Bronchial lymph node (tissue), 1 donor: ENCODE measurements around a stretch of chr4.

- PRO-cap = no peak
These were observed 22.4 kb upstream of the GK3 start for GRCh38 chr4:165301805-165302373.

- PRO-cap = bidirectional peak, plus-strand start at chr4:165327720, minus-strand start at chr4:165327356
These were observed 259 bp upstream of the MSMO1 start for GRCh38 chr4:165327204-165327615.

GRCh38 chr4:165341421-165342626, 14.4 kb downstream of the MSMO1 start:
- PRO-cap = no peak

DNA sequence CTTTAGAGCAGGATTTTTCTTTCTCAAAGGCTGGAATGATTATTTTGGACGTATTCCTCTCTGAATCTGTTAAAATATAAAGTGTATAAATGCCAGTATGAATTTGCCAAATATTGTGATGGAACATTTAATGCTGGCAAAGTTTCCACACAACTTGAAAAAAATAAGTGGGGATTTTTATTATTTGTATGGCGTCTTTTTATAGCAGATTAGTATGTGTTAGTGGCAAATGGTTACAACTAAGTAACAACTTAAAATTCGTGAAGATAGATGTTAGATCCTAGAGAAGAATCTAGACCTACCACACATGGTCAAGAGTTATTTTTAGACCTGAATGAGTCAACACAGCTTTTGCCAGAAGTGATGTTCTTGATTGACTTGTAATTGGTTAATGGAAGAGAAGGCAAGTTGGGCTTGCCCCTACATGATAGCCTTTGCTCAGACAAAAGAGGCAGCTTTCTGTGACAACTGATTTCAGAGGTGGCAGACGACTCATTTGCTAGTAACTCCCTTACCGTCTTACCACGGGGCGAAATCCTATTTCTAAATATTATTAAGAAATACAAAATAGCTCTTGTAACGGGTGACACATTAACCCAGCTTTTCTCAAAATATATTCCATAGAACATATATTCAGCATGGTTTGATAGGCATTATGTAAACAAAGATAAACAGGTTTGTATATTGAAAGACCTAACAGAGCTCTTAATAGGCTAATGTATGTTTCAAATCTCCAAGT, 4.9 kb downstream of the CPE start:
- PRO-cap = unidirectional peak, plus-strand start at position 383 of the sequence

GRCh38 chr4:165872141-165873011, 661 bp upstream of the TLL1 start:
- PRO-cap = unidirectional peak, plus-strand start at chr4:165872520; bidirectional peak, plus-strand start at chr4:165872641, minus-strand start at chr4:165872573; bidirectional peak, plus-strand start at chr4:165873238, minus-strand start at chr4:165872946

- PRO-cap = no peak
These were observed 169.5 kb downstream of the TLL1 start for GRCh38 chr4:166042442-166043019.

DNA sequence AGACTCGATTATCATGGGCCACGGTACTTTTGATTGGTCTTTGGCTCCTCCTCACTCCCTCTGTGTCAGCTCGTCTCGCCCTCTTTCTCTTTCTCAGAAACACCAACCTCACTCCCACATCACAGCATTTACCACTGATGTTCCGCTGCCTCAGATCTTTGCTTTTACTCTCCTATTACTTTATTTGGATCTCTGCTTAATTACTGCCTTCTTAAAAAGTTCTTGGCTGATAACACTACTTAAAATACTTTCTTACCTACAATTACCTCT, 172.6 kb downstream of the TLL1 start:
- PRO-cap = no peak

DNA sequence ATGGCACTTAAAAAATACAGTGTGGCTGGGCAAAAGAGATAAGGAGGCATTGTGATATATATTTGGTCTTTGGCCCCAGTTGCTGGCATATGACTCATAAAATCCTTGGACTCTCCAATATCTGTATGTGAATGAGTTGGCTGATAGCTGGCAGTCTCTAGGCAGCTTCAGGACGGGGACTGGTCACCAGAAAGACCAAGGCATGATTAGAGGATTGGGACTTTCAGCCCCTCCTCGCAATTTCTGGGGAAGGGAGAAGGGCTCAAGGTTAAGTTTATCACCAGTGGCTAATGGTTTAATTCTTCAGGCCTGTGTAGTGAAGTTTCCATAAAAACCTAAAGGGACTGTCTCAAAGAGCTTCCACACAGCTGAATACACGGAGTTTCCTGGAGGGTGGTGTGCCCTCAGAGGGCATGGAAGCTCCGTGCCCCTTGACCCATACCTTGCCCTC, 66.4 kb upstream of the DDX60 start:
- PRO-cap = no peak

DNA sequence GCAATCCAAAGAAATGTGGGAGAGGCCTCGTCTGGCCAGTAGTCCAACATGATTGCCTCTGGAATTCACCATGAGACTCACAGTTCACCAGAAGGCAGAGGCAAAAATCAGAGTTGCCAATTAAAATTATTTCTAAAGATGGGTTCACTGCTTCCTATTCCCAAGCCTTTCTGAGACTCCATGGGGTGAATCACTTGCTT, 2.1 kb upstream of the PALLD start:
- PRO-cap = no peak

DNA sequence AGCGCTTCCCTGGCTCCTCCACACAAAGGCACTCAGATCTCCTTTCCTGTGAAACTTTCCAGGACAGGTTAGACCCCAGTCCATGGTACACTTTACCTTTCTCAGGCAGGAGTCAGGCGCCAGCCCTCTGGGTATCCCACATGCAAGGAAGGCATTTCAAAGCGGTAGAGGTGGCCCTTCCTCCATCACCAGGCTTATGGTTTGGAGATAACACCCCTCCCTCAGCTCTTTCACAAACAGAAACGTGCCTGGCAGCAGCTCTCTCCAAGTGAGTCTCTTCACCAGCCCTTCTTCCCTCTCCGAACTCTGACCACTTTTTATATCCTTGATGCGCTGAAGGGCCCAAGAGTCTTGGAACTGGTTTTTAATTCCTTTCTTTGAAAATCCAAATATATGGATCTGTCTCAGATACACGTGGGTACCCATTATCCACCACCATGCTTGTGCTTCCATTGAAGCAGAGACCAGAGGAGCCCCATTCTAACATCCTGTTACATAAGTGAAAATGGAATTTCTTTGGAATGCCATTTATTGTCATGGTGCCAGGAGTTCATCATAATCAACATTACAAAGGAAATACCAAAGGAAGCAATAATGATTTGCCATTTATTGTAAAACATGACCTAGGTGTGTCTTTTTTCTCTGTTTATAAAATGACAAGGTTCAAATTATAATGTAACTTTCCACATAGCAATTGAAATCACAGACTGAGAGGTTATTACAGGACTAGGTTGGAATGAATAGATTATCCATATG, 61.6 kb downstream of the PALLD start:
- PRO-cap = no peak

DNA sequence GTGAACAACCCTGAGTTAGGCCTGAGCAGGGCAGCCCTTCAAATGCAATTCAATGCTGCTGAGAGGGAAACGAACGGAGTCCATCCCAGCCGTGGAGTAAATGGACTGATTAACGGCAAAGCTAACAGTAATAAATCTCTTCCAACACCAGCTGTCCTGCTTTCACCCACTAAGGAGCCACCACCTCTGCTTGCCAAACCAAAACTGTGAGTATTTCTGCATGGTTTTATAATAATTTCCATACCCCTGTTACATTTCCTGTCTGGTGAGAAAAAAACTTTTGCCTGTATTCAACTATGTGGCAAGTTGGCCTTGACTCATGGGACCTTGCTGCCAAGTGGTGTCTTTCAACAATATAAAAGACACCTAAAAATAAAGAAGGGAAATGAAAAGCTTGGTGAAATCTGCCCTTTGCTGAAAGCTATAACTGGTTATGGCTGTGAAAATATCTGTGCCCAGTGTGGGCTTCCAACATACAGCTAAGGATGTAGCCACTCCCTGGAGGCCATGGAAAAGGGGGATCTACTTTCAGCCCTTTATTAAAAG, 214.9 kb downstream of the PALLD start:
- PRO-cap = bidirectional peak, plus-strand start at position 384 of the sequence, minus-strand start at position 102 of the sequence

- PRO-cap = no peak
These were observed 219.8 kb downstream of the PALLD start for GRCh38 chr4:168716583-168717123.

DNA sequence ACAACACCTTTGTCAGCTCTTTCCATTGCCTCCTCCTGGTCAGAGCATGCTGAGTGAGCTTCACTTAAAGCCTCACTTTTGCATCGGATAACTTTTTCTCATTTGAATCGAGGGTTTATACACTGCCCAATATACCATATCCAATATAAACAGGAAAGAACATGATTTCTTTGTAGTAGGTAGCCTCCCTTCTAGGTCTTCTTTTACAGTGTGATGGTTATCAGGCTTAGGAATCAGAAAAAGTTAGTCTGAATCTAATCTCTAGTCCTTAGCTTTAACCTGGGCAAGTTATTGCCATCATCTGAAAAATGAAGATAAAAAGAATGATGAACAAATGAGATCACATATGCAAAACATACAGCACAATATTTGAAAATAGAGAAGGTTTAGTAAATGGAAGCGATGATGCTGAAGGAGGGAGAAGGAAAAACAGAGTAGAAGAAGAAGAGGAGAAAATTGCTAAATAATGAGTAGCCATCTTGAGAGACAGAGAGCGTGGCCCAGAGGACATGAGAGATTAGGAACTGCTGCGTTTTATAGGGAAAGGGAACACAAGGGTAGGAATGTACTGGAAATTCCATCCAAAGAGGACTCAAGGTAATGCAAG, 245.1 kb downstream of the CBR4 start:
- PRO-cap = no peak

GRCh38 chr4:168841175-168841729, 168.8 kb downstream of the CBR4 start:
- PRO-cap = no peak

DNA sequence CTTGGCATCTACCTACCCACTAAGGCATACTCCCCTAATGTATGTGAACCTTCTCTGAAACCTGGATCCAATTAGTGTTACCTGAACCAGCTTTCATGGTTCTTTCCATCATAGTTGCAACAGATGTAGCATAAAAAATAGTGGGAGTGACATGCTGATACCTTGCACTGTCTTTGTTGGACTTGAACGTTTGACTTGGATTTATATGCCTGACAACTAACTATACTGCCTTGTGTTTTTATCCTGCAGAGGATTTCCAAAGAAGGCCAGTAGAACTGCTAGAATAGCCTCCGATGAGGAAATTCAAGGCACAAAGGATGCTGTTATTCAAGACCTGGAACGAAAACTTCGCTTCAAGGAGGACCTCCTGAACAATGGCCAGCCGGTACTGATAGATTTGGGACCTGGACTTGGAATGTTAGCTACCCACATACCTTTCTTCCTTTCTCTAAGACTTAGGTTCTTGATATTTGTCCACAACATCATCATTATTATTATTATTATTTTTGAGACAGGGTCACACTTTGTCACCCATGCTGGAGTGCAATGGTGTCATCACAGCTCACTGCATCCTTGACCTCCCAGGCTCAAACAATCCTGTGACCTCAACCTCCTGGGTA, 119.3 kb downstream of the CBR4 start:
- PRO-cap = no peak

GRCh38 chr4:168894520-168894862, 115.6 kb downstream of the CBR4 start:
- PRO-cap = no peak

- PRO-cap = no peak
These were observed 24.9 kb upstream of the CBR4 start for GRCh38 chr4:169034933-169035365.

- PRO-cap = no peak
These were observed 86.3 kb upstream of the CBR4 start for GRCh38 chr4:169096192-169096892.

GRCh38 chr4:169251930-169252252, 18.9 kb downstream of the SH3RF1 start:
- PRO-cap = no peak

- PRO-cap = no peak
These were observed 11.5 kb downstream of the SH3RF1 start for GRCh38 chr4:169259146-169259835.